RPMI7951 (cell line): Measurements from ENCODE around the genes DENND11 and TAS2R38.

GRCh38 chr7:140358290-140359059, 39.9 kb downstream of the SLC37A3 start:
- RAMPAGE, long total RNA = no peak

GRCh38 chr7:140639264-140639766, 1.3 kb downstream of the DENND2A start:
- RAMPAGE, long total RNA = no peak

GRCh38 chr7:140782848-140783437, 86.4 kb downstream of the NDUFB2 start:
- RAMPAGE, long total RNA = no peak

DNA sequence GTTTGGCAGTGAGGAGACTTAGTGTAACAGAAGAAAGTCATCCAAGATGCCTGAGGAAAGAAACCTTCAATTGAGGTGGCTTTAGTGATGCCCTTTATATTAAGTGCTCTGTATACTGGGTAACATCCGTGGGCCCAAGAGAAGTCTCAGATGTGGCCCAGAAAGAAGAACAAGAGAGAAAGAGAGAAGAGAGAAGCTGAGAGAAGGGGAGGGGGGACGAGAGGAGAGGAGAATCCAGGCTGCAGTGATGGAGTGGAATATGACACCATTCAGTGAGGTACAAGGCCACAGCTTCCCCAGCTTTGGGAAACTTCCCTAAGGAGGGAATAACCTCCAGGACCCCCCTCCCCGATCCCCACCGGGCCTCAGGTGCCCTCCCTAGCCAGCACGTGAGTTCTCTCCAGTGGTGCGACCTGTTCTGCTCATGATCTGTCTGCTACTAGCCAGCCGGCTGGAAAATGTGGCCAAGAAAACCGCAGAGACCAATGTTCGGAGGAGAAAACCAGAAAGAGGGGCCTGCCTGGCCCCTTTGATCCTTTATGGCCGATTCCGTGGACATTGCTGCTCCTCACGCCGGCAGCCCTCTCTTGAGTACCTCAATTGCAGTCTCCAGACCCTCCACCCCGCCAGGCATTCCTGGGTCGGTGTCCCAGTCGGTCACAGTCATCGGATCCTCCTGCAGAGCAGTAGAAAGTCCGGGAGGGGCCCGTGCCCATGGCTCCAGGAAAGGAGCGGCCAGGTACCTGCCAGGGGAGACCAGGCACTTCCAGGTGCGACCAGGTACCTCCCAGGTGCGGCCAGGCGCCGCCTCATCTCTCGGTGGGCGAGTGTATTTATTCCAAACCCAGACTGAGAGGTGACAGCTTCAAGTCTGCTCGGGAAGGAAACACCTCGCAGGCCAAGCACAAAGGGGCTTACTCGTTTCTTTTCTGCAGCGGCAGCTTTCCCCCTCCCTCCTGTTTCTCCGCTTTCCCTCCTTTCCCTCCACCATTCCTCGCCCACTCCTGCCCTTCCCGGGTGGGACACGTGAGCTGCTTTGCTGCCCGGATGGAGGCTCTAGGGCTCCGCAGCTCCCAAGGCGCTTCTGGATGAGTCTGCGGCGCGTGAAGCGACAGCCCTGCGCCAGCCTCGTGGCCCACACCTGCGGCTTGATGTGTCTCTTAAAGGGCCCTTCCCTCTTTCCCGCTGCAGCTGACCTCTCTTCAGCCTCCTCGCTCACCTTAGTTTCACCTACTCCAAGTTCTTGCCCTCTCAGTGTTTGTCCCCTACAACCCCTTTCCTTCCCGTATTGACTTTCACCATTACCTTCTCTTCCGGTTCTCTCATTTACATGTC, 39.6 kb upstream of the AGK start:
- RAMPAGE, long total RNA = no peak

DNA sequence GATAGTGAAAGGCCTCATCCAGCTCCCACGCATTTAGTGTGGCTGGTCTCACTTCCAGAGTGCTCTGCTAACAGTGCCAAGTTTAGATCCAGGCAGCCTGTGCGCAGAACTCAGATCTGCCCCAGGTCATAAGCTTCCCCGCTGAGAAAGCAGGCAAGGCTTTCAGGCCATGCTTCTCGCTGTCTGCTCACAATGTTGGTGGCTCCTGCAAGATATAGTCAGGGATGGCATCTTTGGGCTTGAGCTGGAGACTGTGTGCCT, 11.4 kb downstream of the AGK start:
- RAMPAGE, long total RNA = no peak

DNA sequence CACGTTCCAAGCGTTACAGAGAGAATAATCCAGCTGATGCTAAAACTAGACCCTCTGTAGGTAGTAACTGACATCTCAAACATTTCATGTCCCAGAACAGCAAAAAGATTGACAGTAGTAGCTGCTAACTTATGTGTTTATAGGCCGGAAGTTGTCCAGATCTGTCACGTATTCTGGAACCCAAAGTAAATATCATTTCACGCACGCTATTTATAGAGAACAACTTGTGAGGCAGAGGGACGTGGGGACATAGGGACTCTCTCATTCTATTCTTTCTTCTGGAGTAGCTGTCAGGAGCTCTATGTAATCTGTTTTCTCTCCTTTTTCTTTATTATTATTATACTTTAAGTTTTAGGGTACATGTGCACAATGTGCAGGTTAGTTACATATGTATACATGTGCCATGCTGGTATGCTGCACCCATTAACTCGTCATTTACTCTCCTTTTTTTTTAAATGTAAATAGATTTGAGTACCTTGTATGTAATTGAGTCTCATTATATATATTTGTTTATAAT, 22.4 kb downstream of the AGK start:
- RAMPAGE, long total RNA = no peak

- RAMPAGE, long total RNA = no peak
These were observed 44.6 kb downstream of the DENND11 start for GRCh38 chr7:141657280-141657759.

GRCh38 chr7:141674754-141675026, 27.3 kb downstream of the DENND11 start:
- RAMPAGE, long total RNA = no peak

DNA sequence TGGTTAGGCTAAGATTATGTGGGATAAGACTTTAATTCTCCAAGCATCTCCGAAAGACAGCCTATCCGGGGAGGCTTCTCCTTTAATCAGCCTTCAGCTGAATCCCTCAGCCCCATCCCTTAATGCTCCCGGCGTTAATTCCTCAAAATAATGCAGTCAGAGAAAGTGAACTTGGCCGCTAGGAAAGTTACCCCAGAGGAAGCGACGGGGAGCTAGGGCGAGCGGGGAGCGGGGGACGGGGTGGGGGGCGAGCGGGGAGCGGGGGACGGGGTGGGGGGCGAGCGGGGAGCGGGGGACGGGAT, 871 bp downstream of the DENND11 start:
- RAMPAGE, long total RNA = no peak

- RAMPAGE, long total RNA = no peak
These were observed at the start of gene DENND11 for GRCh38 chr7:141702015-141702769. Gene DENND11, minus strand, starts transcription at chr7:141702166.

DNA sequence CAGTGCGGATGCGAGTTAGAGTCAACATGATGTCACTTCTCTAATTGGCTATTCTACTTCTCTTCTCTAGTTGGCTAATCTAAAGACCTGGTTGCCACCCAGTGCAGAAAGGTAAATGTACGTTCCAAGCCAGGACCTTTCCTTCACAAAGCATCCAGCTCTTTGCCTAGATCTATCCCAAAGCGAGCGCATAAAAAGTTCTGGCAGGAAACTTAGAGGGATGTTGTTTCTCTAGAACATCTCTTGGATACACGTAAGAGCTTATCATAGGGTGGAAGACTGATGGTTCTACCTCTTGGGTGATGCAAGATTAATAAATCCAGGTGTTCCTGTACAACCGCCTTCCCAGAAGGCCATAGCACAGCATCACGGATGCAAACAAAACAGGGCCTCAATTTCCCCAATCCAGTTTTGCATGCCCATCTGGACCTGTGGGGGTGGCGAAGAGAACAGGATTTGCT, at the start of gene TAS2R38:
Gene TAS2R38 (minus strand): TSS at position 112 of the 461 bp plus-strand sequence.
- RAMPAGE, long total RNA = no peak

DNA sequence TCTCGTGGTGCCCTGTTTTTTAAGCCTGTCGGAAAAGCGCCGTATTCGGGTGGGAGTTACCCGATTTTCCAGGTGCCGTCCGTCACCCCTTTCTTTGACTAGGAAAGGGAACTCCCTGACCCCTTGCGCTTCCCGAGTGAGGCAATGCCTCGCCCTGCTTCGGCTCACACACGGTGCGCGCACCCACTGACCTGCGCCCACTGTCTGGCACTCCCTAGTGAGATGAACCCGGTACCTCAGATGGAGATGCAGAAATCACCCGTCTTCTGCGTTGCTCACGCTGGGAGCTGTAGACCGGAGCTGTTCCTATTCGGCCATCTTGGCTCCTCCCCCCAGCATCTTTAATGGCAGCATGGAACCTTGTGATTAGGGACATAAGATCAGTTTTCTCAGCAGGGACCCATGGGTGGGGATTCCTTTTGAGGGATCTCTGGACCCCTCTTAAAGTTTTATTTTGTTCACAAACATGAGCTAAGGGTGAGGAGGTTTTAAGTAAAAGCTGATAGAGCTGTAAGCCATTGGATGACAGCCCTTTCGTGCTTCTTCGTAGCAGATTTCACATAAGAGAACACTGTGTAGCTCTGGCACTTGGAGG, 9.8 kb upstream of the MGAM start:
- RAMPAGE, long total RNA = no peak

- RAMPAGE, long total RNA = no peak
These were observed 126.7 kb upstream of the PRSS58 start for GRCh38 chr7:142384228-142385218.

- RAMPAGE, long total RNA = no peak
These were observed 213.9 kb upstream of the PRSS1 start for GRCh38 chr7:142535202-142535918.

- RAMPAGE, long total RNA = no peak
These were observed 185.8 kb upstream of the PRSS1 start for GRCh38 chr7:142563464-142563965.

DNA sequence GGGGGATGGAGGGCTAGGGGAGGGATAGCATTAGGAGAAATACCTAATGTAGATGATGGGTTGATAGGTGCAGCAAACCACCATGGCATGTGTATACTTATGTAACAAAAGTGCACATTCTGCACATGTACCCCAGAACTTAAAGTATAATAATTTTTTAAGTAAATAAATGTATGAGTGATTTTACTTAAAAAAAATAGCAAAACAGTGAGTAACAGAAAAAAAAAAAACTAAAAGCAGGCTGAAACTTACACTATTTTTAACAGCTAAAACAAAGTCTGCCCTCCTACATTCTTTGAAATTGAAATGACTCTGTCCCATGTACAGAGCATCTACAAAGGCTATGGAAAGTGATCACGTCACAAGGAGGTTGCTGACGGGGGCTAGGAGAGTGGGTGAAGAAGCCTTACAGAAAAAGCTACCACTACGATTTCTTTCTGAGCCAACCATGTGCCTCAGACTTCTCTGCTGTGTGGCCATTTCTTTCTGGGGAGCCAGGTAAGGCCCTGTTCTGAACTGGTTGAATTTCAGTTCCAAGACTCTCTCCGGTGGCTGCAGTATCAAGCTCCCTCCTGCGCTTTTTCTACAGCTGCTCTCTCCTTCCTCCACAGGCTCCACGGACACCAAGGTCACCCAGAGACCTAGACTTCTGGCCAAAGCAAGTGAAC, 112.7 kb upstream of the PRSS1 start:
- RAMPAGE, long total RNA = no peak

DNA sequence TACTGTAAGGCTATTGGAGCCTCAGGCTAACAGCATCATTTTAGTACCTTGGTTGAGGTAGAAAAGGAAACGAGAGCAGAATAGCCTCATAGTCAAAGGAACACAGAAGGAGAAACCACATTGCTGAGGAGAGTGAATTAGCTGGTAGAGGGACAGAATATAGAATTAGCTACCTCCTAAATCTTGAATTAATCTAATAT, 36.1 kb upstream of the PRSS1 start:
- RAMPAGE, long total RNA = no peak

DNA sequence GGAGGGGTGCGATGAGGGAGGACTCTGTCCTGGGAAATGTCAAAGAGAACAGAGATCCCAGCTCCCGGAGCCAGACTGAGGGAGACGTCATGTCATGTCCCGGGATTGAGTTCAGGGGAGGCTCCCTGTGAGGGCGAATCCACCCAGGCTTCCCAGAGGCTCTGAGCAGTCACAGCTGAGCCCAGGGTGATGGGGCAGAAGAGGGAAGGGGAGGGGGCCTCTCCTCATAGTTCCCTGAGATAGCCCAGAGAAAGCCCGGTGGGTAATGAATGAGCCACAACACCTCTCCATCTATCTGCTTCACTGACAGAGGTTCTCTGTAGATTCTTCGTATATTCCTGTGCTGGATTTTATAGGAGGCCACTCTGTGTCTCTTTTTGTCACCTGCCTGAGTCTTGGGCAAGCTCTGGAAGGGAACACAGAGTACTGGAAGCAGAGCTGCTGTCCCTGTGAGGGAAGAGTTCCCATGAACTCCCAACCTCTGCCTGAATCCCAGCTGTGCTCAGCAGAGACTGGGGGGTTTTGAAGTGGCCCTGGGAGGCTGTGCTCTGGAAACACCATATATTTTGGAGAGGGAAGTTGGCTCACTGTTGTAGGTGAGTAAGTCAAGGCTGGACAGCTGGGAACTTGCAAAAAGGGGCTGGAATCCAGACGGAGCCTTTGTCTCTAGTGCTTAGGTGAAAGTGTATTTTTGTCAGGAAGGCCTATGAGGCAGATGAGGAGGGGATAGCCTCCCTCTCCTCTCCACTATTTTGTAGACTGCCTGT, 16.5 kb downstream of the PRSS2 start:
- RAMPAGE, long total RNA = no peak

GRCh38 chr7:142795082-142795931, 24.5 kb downstream of the PRSS2 start:
- RAMPAGE, long total RNA = no peak

DNA sequence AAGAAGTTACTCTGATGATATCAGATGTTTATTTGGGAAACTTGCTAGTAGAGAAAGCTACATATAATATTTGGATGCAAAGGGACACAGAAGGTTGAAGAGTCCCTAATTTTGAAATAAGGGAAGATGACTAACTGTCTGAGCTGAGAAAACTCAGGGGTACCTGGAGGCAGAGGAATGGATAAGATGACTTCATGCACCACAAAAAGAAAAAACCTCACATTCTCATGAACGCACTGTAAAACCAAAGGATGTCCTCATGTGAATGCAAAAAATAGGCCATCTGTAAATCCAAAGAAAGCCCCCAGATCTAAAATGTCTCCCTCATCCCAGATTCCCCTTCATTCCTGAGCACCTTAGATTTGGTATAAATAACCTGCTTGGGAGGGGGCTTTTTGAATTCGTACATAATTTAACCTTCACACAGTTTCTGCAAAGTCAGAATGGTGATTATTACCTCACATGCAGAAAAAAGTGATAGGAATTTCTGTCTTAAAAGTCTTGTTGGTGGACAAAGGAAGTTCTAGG, 29.4 kb downstream of the PRSS2 start:
- RAMPAGE, long total RNA = no peak